ENCODE measurements around the genes ZSCAN23, OR14J1 and HLA-G.

DNA sequence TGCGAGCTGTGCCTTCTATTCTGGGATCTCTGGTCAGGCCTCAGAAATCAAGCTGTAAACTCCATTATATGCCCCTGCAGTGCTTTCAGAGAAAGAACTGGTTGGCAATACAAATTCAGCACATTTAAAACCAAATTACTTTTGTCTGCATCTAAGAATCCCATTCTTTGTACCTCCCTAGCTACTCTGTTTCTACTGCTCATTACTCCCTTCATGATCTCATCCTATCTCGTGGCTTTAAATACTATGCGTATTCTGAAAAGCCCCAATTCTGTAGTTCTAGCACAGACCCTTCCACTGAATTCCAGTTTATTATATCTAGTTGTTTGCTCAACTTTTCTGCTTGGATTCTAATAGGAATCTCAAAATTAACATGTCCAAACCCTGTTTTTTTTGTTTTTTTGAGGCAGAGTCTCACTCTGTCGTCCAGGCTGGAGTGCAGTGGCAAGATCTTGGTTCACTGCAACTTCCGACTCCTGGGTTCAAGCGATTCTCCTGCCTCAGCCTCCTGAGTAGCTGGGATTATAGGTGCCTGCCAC, 4.9 kb downstream of the ZSCAN12 start:
- RAMPAGE, long total RNA = no peak
- RRBS = no CpG with 5 or more reads among the region's 6 CpGs

DNA sequence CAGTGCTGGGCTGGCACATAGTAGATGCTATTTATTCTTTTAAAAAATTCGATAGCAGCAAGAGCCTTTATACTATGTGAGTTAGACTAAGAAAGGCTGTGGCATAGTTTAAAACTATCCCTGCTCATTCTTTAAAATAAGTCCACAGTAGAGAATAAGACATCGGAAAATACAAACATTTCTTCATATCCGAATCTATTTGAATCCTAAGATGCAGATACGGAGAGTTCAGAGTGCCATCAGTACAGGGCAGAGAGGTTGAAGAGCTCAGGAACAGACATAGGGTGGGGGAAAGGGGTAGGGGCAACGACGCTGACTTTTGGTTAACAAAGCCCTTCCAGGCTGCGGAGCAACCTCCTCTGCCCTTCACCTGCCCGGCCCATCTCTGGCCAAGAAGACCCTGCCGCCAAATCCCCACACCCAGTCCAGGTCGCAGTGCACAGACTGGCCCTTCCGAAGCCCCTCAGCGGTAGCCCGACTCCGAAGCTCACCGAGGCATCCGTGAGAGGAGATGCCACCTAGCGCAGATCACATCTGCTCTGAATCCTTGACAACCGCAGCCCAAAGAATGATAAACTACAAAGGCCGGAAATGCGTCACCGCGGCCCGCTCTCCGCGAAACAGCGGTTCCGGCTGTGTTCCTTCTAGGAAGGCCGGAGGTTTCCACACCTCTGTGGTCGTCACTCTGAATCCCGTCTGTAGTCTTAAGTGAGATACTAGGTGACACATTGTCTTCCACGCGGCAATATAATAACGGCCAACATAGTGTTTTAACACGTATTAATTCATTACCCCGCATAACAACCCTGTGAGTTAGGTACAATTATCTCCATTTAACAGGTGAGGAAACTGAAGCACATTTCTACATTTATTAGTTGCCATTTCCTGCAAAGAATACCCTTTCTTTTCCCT, at the start of gene ZSCAN23:
Gene ZSCAN23, minus strand, starts transcription at position 584 of the 912 bp plus-strand sequence.
- RAMPAGE, long total RNA = start-site peak on the minus strand centred at position 560 of the sequence, 38 bp wide, 160 and 163 reads in 2 replicates
- RRBS = 2% methylated on average over 9 of the region's 35 CpGs

DNA sequence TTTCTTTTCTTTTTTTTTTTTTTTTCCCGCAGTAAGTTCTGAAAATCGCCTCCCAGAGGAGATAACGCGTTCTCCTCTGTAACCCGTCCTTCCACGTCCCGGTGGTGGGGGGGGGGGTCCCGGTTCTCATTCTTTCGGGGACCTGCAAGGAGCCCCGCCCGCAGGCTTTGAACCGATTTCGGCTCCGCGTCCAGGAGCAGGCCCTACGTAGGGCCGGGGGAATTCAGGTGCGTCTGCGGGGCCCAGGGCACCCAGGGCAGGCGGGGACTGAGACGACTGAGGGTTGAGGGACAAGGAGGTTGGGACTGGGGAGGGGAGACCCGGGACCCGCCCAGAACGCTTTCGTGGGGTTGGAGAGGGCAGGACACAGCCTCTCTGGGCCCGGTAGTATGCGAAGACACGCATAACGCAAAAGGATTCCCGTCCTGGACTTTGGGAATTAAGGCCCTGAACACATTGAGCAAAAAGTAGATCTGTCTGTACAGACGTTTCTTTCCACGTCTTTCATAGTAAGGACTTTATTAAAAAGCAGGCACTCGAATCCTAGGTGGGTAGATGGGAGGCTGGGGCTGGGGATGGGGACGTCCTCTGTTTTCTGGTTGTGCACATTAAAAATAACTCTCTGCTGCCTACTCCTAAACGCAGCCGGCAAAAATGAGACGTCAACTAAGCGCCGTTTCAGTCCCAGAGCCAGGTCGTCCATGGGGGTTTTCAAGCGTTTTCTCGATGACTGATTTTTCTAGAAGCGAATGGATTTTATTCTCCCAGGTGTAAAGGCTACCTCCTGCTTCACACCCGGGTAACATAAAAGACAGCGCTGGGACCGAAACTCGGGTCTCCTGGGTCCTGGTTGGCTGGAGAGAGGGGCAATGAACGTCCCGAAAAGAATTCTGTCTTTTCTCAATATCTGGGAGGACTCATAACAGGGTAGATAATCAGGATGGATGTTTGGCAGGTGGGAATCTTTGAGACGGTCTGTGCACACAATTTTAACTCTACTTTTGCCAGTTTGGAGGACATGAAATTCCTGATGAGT, 25.5 kb downstream of the GPX6 start:
- RAMPAGE, long total RNA = start-site peak on the minus strand centred at position 253 of the sequence, 98 bp wide, 70 and 58 reads in 2 replicates
- RRBS = 2% methylated on average over 13 of the region's 50 CpGs

- RAMPAGE, long total RNA = no peak
- RRBS = no CpG with 5 or more reads among the region's 34 CpGs
Measured at GRCh38 chr6:28647918-28649070, 61.2 kb upstream of the SCAND3 start.

GRCh38 chr6:28693965-28694417, 106.9 kb upstream of the SCAND3 start:
- RAMPAGE, long total RNA = no peak
- RRBS = no CpG with 5 or more reads among the region's 20 CpGs

- RAMPAGE, long total RNA = no peak
- RRBS = no CpG with 5 or more reads among the region's 15 CpGs
Measured at GRCh38 chr6:28720300-28720842, 133.3 kb upstream of the SCAND3 start.

- RAMPAGE, long total RNA = no peak
- RRBS = no CpG with 5 or more reads among the region's 3 CpGs
Measured at GRCh38 chr6:28865965-28866180, 57.9 kb downstream of the TRIM27 start.

DNA sequence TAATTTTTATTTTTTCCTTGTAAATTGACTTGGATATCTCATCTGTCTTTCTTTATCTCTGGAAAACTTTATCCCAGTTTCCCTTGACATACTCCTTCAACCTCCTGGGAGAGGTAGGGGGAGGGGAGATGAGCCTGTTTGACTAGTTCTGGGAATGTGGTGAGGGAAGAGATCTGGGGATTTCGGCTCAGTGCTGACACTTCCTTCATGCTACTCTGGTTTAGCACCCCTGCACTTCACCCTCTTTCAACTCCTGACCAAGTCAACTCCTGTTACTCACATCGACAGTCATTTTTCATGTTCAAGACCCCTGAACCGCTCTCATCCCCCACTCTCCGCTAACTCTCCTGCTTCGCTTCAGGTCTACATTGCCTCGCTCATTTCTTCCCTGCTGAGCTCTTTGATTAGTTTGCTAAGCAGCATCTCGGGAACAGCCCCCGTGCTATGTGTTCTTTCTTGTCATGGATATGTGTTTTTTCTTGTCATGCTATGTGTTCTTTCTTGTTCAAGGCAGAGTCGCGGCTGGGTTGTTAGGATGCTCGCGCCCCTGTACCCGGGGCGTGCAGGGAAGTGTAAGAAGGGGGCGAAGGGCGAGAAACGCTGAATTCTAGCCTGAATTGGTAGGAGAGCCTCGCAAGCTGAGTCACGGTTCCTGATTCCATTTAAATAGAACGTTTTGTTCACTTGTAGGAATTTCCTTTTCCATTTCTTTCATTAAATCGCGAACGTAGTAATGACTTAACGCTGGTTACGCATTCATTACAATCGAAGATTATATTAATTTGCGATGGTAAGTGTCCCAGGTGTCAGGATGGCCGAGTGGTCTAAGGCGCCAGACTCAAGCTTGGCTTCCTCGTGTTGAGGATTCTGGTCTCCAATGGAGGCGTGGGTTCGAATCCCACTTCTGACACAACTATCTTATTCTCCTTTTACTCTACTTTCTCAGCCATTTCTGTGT, 16.7 kb upstream of the TRIM27 start:
- RAMPAGE, long total RNA = no peak
- RRBS = no CpG with 5 or more reads among the region's 32 CpGs

- RAMPAGE, long total RNA = no peak
- RRBS = no CpG with 5 or more reads among the region's 11 CpGs
Measured at GRCh38 chr6:28950756-28951254, 27.0 kb upstream of the TRIM27 start.

DNA sequence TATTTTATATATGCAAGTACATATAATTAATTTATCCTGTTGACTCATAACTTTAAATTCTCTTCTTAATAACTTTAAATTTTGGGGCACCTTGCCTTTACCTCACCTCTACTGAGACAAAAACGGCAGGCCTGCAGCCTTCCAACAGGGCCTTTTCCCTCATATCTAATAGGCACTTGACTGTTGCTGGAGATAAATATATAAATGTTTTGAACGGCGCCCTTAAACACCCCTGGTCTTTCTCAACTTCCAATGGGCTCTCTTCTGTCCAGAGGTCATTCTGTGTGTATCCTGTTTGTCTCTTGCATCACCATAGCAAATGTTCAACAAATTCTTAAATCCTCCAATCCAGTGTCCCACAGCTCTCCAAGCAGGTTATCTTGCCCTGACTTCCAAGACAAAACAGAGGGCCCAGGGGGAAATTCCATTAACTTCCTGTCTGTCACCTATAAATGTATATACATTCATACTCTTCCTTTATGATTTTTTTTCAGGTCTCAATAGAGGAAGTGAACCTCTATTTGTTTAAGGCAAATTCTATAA, 62.0 kb downstream of the OR2J2 start:
- RAMPAGE, long total RNA = no peak
- RRBS = no CpG with 5 or more reads among the region's 3 CpGs

GRCh38 chr6:29301473-29301786, at the start of gene OR14J1:
OR14J1 (plus strand) TSS chr6:29301701.
- RAMPAGE, long total RNA = no peak
- RRBS = no CpG with 5 or more reads among the region's 2 CpGs

DNA sequence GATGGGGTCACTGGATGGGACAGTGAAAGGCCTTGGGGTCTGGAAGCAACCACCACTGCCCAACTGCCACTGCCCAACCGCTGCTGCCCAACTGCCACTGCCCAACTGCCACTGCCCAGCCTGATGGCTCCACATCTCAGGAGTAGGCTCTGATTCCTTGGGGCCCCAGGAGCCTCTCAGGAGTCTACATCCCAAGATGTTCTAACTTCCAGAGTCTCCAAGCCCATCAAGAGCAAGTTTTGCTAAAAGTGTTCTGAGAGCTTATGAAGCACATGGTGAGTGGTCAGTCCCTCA, 20.9 kb upstream of the OR2I1P start:
- RAMPAGE, long total RNA = no peak
- RRBS = no CpG with 5 or more reads among the region's 1 CpG

GRCh38 chr6:29628552-29628997, 4.4 kb downstream of the GABBR1 start:
- RAMPAGE, long total RNA = no peak
- RRBS = 3% methylated on average over 5 of the region's 18 CpGs

- RAMPAGE, long total RNA = no peak
- RRBS = no CpG with 5 or more reads among the region's 3 CpGs
Measured at GRCh38 chr6:29727609-29728424, 4.6 kb downstream of the HLA-F start.

GRCh38 chr6:29755438-29756044, 32.3 kb downstream of the HLA-F start:
- RAMPAGE, long total RNA = no peak
- RRBS = 12% methylated on average over 4 of the region's 23 CpGs

DNA sequence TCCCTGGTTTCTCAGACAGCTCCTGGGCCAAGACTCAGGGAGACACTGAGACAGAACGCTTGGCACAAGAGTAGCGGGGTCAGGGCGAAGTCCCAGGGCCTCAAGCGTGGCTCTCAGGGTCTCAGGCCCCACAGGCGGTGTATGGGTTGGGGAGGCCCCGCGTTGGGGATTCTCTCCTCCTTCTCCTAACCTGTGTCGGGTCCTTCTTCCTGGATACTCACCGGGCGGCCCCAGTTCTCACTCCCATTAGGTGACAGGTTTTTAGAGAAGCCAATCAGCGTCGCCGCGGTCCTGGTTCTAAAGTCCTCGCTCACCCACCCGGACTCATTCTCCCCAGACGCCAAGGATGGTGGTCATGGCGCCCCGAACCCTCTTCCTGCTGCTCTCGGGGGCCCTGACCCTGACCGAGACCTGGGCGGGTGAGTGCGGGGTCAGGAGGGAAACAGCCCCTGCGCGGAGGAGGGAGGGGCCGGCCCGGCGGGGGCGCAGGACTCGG, at the start of gene HLA-G:
Gene HLA-G, plus strand, starts transcription at position 327 of the 496 bp plus-strand sequence.
- RAMPAGE, long total RNA = no peak
- RRBS = 4% methylated on average over 5 of the region's 30 CpGs

- RAMPAGE, long total RNA = no peak
- RRBS = no CpG with 5 or more reads among the region's 7 CpGs
Measured at GRCh38 chr6:29889210-29889535, 53.2 kb upstream of the HLA-A start.

DNA sequence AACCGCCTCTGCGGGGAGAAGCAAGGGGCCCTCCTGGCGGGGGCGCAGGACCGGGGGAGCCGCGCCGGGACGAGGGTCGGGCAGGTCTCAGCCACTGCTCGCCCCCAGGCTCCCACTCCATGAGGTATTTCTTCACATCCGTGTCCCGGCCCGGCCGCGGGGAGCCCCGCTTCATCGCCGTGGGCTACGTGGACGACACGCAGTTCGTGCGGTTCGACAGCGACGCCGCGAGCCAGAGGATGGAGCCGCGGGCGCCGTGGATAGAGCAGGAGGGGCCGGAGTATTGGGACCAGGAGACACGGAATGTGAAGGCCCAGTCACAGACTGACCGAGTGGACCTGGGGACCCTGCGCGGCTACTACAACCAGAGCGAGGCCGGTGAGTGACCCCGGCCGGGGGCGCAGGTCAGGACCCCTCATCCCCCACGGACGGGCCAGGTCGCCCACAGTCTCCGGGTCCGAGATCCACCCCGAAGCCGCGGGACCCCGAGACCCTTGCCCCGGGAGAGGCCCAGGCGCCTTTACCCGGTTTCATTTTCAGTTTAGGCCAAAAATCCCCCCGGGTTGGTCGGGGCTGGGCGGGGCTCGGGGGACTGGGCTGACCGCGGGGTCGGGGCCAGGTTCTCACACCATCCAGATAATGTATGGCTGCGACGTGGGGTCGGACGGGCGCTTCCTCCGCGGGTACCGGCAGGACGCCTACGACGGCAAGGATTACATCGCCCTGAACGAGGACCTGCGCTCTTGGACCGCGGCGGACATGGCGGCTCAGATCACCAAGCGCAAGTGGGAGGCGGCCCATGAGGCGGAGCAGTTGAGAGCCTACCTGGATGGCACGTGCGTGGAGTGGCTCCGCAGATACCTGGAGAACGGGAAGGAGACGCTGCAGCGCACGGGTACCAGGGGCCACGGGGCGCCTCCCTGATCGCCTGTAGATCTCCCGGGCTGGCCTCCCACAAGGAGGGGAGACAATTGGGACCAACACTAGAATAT, 613 bp downstream of the HLA-A start:
- RAMPAGE, long total RNA = no peak
- RRBS = 2% methylated on average over 14 of the region's 94 CpGs

DNA sequence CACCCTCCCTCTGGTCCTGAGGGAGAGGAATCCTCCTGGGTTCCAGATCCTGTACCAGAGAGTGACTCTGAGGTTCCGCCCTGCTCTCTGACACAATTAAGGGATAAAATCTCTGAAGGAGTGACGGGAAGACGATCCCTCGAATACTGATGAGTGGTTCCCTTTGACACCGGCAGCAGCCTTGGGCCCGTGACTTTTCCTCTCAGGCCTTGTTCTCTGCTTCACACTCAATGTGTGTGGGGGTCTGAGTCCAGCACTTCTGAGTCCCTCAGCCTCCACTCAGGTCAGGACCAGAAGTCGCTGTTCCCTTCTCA, 1.3 kb downstream of the HLA-A start:
- RAMPAGE, long total RNA = no peak
- RRBS = no CpG with 5 or more reads among the region's 7 CpGs

DNA sequence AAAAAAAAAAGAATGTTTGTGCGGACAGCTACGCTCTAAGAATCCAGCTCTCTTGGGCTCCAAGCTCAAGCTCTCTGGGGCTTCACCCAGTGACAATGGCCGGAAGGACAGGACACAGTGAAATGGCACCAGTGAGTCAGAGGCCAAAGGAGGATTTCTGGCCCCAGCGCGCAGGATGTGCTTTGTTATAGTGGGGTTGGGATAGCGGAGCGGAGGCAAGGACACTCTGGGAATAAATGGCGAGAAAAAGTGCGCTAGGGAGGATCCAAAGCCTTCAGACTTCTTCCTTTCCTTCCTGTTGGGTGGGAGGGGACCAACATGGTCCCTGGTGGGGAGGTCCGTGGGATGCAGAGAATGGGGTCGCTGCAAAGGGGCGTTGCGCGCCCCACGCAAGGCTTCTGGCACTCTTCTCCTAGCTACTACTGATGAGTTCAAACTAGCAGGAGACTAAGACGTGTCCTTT, 38.3 kb downstream of the HLA-A start:
- RAMPAGE, long total RNA = no peak
- RRBS = no CpG with 5 or more reads among the region's 16 CpGs

All from cardiac muscle cell (in vitro differentiated cells and primary cell).